ENCODE data around the gene GADL1.

GRCh38 chr3:25473161-25473849, 45.2 kb downstream of the RARB start:
CAGE:
- cytosol, long polyA minus RNA, result no peak
- cytosol, long polyA plus RNA, result no peak
- long polyA plus RNA, result no peak
- nucleus, long polyA minus RNA, result no peak
- nucleus, long polyA plus RNA, result no peak

CAGE:
- cytosol, long polyA minus RNA, result no peak
- cytosol, long polyA plus RNA, result no peak
- long polyA plus RNA, result no peak
- nucleus, long polyA minus RNA, result no peak
- nucleus, long polyA plus RNA, result no peak
Observed at GRCh38 chr3:25592143-25592986, 72.3 kb downstream of the TOP2B start.

DNA sequence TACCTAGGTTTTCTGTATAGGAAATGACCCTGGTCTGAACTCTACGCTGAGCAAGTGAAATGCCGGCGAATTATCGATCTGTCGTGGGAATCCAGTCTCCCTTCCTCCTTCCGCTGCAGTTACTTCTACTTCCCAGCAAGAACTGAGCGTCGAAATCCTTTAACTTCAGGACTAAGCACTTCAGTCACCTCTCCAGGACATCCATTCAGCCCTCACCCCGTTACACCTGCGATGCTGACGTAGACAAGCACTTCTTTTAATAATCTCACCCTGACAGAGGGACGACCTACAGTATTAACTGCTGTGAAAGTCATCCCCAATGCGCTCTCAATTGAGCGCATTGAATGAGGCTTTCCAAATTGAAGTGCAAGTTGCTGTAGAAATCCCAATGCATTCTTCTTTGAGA, 1.3 kb downstream of the TOP2B start:
CAGE:
- cytosol, long polyA minus RNA, result no peak
- cytosol, long polyA plus RNA, result no peak
- long polyA plus RNA, result no peak
- nucleus, long polyA minus RNA, result no peak
- nucleus, long polyA plus RNA, result no peak

DNA sequence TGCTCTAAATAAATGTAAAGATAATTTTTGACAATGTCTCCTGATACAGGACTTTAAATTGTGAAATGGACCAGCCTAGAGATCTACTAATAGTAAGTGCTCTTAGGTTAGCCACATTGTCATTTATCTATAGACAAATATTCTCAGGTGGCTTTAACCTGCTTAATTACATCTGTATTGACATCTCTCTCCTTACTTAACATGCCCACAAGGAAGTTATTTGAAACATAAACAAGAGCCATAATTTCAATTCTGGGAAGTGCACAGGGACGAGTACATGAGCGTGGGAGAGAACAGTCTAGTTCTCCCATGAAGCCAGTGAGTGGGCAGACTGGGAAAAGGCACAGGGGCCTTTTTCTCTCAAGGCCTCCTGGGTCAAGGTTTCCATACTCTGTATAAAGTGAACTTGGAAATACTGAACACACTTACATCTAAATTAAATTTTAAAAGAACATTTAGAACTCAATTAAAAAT, 54.2 kb downstream of the NEK10 start:
CAGE:
- cytosol, long polyA minus RNA, result no peak
- cytosol, long polyA plus RNA, result no peak
- long polyA plus RNA, result no peak
- nucleus, long polyA minus RNA, result no peak
- nucleus, long polyA plus RNA, result no peak

GRCh38 chr3:27319810-27320645, 49.2 kb downstream of the NEK10 start:
CAGE:
- cytosol, long polyA minus RNA, result no peak
- cytosol, long polyA plus RNA, result no peak
- long polyA plus RNA, result no peak
- nucleus, long polyA minus RNA, result no peak
- nucleus, long polyA plus RNA, result no peak

CAGE:
- cytosol, long polyA minus RNA, result no peak
- cytosol, long polyA plus RNA, result no peak
- long polyA plus RNA, result no peak
- nucleus, long polyA minus RNA, result no peak
- nucleus, long polyA plus RNA, result no peak
Observed at GRCh38 chr3:27353864-27354566, 15.2 kb downstream of the NEK10 start.

DNA sequence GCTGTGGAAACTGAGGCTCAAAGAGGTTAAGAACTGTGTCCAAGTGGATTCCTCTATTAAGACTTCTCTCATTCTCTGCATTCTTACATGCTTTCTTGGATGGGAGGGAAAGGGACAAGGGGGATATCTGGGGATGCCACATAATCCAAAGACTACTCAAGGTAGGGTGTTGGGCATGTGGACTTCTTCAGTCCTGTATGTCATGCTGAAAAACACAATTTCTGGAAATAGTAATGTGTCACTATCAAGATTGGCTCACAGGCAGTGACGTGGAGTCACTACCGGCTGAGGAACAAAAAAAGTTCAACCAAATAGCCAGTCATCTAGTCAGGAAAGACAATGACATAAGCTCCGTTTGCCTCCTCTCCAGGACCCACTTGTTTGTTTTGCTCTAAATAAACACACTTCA, 99.2 kb downstream of the EOMES start:
CAGE:
- cytosol, long polyA minus RNA, result no peak
- cytosol, long polyA plus RNA, result no peak
- long polyA plus RNA, result no peak
- nucleus, long polyA minus RNA, result no peak
- nucleus, long polyA plus RNA, result no peak

GRCh38 chr3:27677424-27678070, 44.6 kb downstream of the EOMES start:
CAGE:
- cytosol, long polyA minus RNA, result no peak
- cytosol, long polyA plus RNA, result no peak
- long polyA plus RNA, result no peak
- nucleus, long polyA minus RNA, result no peak
- nucleus, long polyA plus RNA, result no peak

CAGE:
- cytosol, long polyA minus RNA, result no peak
- cytosol, long polyA plus RNA, result no peak
- long polyA plus RNA, result no peak
- nucleus, long polyA minus RNA, result start-site peak on the plus strand at chr3:29283197-29283267, 9 reads; start-site peak on the plus strand at chr3:29283330-29283351, 5 reads
- nucleus, long polyA plus RNA, result no peak
Observed at GRCh38 chr3:29282521-29283711, 2.0 kb downstream of the RBMS3 start.

DNA sequence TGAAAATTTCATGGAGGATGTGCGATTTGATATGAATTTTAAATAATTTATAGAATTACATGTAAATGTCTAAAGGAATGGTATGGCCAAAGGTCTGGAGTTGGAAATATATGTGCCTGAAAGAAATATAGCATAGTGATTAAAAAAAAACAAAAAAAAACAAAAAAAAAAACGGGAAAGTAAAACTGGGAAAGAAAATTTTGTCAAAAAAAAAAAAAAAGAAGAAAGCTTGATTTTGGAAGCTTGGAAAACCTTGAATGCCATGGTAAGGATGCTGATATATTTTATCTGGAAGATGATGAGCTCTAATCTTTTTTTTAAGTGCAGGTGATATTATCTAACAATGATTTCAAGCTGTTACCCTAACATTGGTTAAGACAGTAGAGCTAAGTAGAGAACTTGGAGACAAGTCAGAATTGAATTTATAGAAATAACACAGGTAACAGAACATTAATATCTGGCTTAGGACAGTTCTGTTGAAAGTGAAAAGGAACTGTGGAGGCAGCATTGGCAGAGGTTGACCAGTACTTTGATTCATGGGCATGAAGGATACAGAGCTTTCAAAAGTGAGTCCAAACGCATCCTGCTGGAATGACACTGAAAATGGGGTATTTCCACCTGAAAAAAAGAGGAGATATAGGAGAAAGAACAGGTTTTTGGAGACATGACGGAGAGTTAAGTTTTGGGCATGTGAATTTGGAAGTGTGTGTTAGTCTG, 27.9 kb downstream of the RBMS3 start:
CAGE:
- cytosol, long polyA minus RNA, result no peak
- cytosol, long polyA plus RNA, result no peak
- long polyA plus RNA, result no peak
- nucleus, long polyA minus RNA, result no peak
- nucleus, long polyA plus RNA, result no peak

GRCh38 chr3:29531330-29532193, 250.7 kb downstream of the RBMS3 start:
CAGE:
- cytosol, long polyA minus RNA, result no peak
- cytosol, long polyA plus RNA, result no peak
- long polyA plus RNA, result no peak
- nucleus, long polyA minus RNA, result no peak
- nucleus, long polyA plus RNA, result no peak

CAGE:
- cytosol, long polyA minus RNA, result no peak
- cytosol, long polyA plus RNA, result no peak
- long polyA plus RNA, result no peak
- nucleus, long polyA minus RNA, result no peak
- nucleus, long polyA plus RNA, result no peak
Observed at GRCh38 chr3:29757268-29757790, 476.5 kb downstream of the RBMS3 start.

DNA sequence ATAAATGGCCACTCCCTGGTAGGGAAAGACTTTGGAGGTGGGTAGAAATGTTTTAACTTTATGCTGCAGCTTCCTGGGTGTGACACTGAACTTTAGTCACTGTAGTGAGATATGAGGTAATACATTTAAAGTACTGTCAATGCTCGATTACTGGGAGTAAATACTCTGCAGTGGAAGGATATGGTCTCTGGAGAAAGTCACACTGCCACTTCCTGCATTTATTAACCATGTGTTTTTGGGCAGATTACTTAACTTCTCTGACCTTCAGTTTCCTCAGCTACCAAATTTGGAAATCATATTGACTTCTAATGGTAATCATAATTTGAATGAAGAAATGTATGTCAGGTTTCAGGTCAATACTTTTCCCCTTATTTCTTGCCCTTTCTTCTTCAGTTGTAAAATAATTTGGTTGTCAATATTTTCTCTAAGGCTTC, 317.0 kb upstream of the TGFBR2 start:
CAGE:
- cytosol, long polyA minus RNA, result no peak
- cytosol, long polyA plus RNA, result no peak
- long polyA plus RNA, result no peak
- nucleus, long polyA minus RNA, result no peak
- nucleus, long polyA plus RNA, result no peak

GRCh38 chr3:30511418-30511993, 94.9 kb upstream of the TGFBR2 start:
CAGE:
- cytosol, long polyA minus RNA, result no peak
- cytosol, long polyA plus RNA, result no peak
- long polyA plus RNA, result no peak
- nucleus, long polyA minus RNA, result no peak
- nucleus, long polyA plus RNA, result no peak

DNA sequence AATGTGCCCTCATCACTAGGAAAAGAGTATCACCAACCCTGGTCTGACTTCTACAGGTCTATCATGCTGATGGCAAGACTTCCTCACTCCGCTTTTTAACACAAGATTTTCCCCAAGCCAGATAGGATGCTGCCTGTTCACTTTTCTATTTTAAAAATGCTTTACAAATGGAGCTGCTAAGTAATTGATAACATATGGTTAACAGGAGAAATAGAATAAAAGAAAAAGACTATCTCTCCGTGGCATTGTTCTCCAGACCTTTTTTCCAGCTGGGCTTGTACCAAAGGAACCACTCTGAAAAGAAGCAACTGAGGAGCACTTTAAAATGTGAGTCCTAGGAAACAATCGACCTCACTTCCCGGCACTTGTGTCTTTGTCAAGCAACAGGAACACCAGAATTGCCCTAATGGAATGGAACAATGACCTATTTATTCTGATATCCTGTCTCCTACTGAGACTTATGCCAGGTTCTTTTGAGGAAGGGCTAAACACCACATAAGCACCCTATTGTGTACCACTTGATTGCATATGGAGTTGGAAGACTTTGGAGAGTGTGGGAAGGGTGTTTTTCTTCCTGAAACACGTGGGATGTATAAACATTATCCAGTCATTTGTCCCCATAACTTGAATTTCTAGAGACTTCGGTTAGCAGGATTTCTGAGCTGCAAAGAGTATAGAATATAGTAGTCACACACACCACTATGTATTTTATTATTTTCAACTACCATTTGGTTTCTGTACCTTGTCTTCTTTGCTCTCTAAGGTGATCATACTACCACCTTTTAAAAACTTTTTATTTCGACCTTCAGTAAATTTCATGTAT, 56.8 kb upstream of the TGFBR2 start:
CAGE:
- cytosol, long polyA minus RNA, result no peak
- cytosol, long polyA plus RNA, result no peak
- long polyA plus RNA, result no peak
- nucleus, long polyA minus RNA, result no peak
- nucleus, long polyA plus RNA, result no peak

CAGE:
- cytosol, long polyA minus RNA, result no peak
- cytosol, long polyA plus RNA, result no peak
- long polyA plus RNA, result no peak
- nucleus, long polyA minus RNA, result no peak
- nucleus, long polyA plus RNA, result no peak
Observed at GRCh38 chr3:30598801-30599367, 7.5 kb upstream of the TGFBR2 start.

GRCh38 chr3:30683857-30684305, 77.5 kb downstream of the TGFBR2 start:
CAGE:
- cytosol, long polyA minus RNA, result no peak
- cytosol, long polyA plus RNA, result no peak
- long polyA plus RNA, result no peak
- nucleus, long polyA minus RNA, result no peak
- nucleus, long polyA plus RNA, result no peak

DNA sequence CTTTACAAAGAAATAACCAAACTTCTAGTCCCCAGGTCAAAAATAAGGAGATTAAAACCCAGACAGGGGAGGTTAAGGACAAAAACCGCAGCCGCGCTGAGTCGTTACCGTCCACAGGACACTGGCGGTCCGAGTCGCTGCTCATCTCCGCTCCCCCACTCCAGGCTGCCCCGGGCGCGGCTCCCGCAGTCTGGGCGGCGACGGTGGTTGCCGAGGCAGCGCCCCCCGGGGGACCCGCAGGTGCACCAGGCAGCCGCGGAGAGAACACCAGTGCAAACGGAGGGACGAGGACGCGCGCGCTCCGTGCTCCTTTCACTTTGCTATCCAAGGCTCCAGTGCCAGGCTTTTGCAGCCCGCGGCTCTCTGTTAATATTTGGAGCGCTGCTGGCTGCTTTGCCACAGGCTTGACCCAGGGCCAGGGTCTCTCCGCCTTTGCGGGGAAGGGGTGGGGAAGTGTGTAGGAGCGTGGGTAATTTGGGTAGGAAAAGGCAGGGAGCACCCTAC, at the start of gene GADL1:
TSS of gene GADL1 (minus strand) at position 192 of the 504 bp plus-strand sequence.
CAGE:
- cytosol, long polyA minus RNA, result no peak
- cytosol, long polyA plus RNA, result no peak
- long polyA plus RNA, result no peak
- nucleus, long polyA minus RNA, result no peak
- nucleus, long polyA plus RNA, result no peak

DNA sequence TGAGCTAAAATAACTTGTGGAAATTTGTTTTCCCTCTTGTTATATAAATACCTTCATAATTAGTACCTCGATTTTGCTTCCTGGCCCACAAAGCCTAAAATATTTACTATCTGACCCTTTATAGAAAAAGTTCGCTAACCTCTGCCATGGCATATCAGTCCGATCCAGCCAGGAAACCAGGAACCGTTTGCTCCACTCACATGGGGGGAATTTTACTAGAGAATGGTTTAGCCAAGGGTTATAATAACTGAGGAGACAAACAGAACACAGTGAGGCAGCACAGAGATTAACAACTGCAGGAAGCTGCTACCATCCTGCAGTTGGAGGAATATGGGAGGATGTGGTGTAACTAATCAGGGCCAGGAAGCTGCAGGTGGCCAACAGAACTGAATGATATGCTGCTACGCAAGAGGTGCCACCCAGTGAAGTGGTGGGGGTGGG, 306.5 kb upstream of the STT3B start:
CAGE:
- cytosol, long polyA minus RNA, result no peak
- cytosol, long polyA plus RNA, result no peak
- long polyA plus RNA, result no peak
- nucleus, long polyA minus RNA, result no peak
- nucleus, long polyA plus RNA, result no peak

CAGE:
- cytosol, long polyA minus RNA, result no peak
- cytosol, long polyA plus RNA, result no peak
- long polyA plus RNA, result no peak
- nucleus, long polyA minus RNA, result no peak
- nucleus, long polyA plus RNA, result no peak
Observed at GRCh38 chr3:31570319-31571288, 37.9 kb downstream of the STT3B start.

Measured in keratinocyte (primary cell).